ENCODE data around the genes OR4K2, OR4K1, OR4K13, OR11G2, OR11H4, PIP4P1, ANG and TPPP2.

- PRO-cap: no peak
- RAMPAGE, long total RNA: no peak
Measured at GRCh38 chr14:19874957-19875420, at the start of gene OR4K2. OR4K2 (plus strand) TSS chr14:19875142.

- PRO-cap: no peak
- RAMPAGE, long total RNA: no peak
Measured at GRCh38 chr14:19930577-19931103, at the start of gene OR4K1. OR4K1 (plus strand) TSS chr14:19930917.

DNA sequence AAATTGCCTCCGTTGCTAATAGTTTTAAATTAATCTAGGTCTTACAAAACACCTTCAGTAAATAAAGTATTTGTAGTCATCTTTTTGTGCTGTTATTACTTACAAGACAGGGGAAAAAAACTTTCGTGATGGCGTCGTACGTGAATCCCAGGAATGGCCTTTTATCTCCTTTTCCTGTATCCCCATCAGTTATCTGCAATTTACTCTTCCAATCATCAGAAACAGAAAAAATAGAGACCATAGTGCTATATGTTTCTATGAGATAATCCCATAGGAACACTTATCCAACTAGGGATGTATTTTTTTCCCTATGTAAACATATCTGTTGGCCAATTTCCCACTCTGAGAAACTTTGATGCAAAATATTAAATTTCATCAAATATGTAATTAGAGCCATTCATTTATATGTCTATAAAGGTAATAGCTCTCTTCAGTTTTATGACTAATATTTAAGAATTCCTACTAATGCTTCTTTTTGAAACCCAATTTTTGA, at the start of gene OR4K13:
TSS of gene OR4K13 (minus strand) at position 204 of the 493 bp plus-strand sequence.
- PRO-cap: no peak
- RAMPAGE, long total RNA: no peak

DNA sequence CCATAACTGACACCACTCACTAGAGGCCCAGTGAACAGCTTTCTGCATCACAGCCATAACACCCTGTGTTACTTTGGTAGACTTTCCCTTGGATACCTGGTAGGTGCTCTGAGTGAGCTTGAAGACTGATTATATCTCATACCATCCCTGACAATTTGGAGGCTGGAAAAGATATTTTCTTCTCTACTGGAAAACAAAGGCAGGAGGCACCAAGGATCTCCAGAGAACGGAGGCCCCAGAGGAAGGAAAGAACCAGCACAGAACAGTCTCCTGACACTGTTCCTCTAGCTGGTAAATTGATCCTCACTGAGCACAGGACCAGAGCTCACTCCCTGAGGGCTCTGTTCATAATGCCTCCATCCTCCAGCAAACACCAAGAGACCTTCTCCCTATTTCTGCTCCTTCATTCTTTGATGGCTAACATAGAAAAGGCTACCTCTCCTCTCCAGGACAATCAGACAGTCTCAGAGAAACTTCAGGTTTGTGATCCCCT, at the start of gene OR11G2:
TSS of gene OR11G2 (plus strand) at position 336 of the 493 bp plus-strand sequence.
- PRO-cap: no peak
- RAMPAGE, long total RNA: no peak

DNA sequence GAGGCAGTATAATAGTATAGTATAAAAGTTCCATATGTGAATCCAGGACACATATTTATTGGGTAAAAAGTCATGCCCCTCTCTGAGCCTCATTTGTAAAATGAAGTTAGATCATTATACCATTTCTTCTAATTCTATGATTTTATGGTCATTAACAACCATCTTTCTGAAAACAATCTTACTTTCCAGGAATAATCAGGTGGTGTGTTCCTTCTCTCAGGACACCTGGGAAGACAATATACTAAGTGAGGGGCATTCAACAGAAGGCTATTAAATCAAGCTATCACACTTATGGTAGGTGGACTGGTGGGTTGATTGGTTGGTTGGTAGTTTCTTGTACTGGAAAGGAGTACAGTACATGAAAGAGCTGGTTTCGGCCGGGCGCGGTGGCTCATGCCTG, at the start of gene OR11H4:
TSS of gene OR11H4 (plus strand) at position 249 of the 400 bp plus-strand sequence.
- PRO-cap: no peak
- RAMPAGE, long total RNA: no peak

DNA sequence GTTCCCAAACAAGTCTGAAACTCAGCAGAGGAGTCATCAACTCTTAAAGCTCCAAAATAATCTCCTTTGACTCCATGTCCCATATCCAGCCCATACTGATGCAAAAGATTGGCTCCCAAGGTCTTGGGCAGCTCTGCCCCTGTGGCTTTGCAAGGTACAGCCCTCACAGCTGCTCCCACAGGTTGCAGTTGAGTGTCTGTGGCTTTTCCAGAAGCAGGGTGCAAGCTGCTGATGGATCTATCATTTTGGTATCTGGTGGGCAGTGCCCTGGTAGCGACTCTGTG, 31.6 kb downstream of the OR11H4 start:
- PRO-cap: no peak
- RAMPAGE, long total RNA: no peak

DNA sequence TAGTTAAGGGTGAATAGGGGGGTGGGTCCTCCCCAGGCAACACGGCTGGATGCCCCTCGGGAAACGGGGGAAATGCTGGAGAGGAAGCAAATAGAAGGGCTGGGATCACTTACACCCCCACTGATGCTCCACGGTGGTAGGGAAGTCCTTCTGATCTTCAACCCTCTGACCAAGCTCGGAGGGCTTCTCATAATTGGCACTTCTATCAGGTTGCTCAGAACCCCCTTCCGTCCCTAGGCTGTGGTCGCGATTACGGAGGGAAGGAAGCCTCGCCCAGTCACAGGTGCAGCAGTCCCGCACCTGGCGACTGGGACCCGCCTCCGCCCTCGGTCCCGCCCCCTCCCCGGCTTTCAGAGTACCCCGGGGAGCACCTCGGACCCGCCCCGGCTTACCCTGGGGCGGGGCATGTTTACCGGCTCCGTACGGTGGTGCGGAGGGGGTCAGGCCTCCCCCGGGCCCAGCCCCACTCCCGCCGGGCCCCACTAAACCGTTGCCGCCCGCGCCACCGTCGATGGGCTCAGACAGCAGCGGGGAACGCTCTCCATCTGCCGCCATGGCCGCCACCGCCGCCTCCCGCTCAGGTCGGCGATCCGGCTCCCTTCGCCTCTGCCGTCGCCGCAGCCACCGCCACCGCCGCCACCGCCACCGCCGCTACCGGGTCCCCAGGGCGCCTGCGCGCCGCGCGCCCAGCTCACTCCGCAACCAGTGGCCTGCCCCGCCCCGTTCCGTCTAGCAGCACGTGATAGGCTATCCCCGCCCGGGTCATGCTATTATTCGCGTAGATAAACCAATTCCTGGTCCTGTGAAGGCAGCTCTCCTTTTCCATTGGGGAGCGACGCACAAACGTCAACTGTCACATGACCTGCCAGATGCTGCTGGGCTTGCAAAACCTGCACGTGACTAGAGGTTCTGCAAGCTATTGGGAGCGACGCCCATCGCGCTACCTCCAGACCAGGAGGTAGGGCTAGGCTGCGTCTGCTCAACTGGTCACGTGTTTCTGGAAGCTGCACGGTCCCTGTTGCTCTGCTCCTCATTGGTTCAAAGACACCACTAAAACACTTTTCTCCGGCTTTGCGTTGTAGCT, at the start of gene PIP4P1:
TSS of gene PIP4P1 (minus strand) at position 664 of the 1,084 bp plus-strand sequence.
- PRO-cap: unidirectional peak, minus-strand start at position 653 of the sequence
- RAMPAGE, long total RNA: no peak

- PRO-cap: no peak
- RAMPAGE, long total RNA: no peak
Measured at GRCh38 chr14:20503847-20504342, 34.7 kb downstream of the PNP start.

DNA sequence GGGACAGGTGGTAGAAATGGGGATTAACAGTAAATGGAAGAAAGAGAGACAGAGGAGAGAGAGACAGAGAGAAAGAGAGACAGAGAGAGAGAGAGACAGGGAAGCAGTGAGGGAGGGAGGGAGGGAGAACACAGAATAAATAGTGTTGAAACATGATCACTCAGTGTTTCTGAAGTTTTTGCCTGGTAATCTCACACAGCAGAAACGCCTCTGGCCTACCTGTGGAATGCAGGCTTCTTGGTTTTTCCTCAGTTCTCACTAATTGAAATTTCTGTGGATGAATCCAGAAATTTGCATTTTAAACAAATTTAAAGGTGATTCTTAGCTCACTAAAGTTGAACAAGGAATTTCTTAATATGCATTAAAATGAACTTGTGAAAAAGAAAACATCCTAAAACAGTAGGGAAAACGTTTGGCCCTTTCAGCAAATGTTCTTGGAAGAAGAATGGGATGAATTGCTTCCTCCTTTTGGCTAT, 31.8 kb downstream of the RNASE12 start:
- PRO-cap: no peak
- RAMPAGE, long total RNA: no peak

GRCh38 chr14:20609223-20610051, 18.3 kb upstream of the RNASE12 start:
- PRO-cap: no peak
- RAMPAGE, long total RNA: no peak

DNA sequence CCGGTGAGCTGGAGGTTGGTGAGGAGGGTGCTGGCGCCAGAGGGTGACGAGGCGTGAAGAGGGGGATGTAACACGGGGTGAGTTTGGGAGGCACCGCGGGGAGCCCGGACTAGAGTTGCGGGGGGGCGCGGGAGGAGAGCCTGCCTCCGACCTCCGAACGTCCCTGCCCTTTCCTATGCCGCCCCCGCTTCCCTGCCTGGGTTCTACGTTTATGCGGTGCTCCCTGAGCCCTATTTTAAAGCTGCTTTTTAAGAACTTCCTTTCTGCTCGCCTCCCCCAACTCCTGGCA, 18.6 kb downstream of the OR6S1 start:
- PRO-cap: no peak
- RAMPAGE, long total RNA: no peak

GRCh38 chr14:20624614-20625105, 16.8 kb downstream of the OR6S1 start:
- PRO-cap: no peak
- RAMPAGE, long total RNA: no peak

DNA sequence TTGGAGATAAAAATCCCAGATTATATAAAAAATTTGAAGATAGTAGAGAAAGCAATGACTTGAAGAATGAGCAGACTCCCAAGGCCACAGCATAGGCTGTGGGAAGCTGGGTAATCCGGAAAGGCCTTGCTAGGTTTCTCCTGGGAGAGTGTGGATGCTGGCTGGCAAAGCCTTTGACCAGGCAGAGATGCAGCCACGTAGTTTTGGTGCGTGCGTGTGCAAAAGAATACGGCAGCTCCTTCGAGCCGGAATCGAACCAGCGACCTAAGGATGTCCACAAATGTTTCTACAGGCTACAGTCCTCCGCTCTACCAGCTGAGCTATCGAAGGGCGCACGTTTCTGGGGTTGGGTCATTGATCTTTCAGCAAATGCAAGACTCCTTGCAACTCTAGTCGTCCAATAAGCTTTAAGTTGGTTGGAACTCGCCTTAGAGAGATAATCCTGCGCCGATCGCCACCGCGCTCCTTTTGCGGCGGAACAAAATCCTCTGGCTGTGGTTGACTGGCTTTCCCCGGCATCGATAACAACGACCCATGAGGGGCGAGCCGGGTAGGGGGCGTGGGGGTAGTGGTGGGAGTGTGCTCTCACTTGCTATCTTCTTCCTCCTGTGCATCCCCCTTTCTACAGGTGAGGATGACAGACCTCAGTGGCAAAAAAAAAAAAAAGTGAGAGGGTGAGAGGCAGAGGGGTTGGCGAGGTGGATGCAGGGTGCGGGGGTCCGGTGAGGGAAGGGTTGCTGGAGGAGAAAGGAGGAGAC, 11.6 kb upstream of the OR6S1 start:
- PRO-cap: no peak
- RAMPAGE, long total RNA: no peak

GRCh38 chr14:20681796-20682644, 2.3 kb upstream of the RNASE4 start:
- PRO-cap: no peak
- RAMPAGE, long total RNA: no peak

DNA sequence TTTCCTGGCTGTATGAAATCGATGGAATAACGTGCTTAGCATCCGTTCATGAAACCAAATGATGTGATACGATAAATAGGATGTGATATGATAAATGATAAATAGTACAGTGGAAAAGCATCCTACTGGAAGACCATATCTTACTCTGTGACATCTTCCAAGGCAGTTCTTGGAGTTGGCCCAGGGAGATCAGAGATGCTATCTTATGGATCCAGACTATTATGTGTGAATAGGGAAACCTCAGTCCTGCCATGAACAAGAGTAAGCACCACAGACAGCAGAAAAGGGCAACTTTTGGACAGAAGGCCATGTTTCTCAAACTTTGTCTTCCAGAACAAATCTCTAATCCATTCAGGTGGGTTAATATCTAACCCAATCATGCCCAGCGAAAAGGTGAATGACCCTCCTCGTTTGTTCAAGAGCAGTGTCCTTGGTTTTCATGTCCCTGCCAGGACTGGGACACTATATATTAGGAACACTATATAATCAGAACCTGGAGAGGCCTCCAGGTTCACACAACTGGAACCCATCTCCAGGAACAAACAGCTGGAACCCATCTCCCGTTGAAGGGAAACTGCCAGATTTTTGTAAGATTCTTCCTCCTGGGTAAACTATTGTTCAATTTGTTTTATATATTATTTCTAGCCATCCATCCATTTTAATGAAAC, at the start of gene ANG:
TSS of gene ANG (plus strand) at position 496 of the 668 bp plus-strand sequence.
- PRO-cap: no peak
- RAMPAGE, long total RNA: no peak

GRCh38 chr14:20707543-20708162, 19.1 kb downstream of the ANG start:
- PRO-cap: no peak
- RAMPAGE, long total RNA: no peak

GRCh38 chr14:20802398-20802728, 281 bp downstream of the RNASE1 start:
- PRO-cap: no peak
- RAMPAGE, long total RNA: no peak

- PRO-cap: no peak
- RAMPAGE, long total RNA: no peak
Measured at GRCh38 chr14:21023848-21024514, 880 bp downstream of the NDRG2 start.

- PRO-cap: no peak
- RAMPAGE, long total RNA: no peak
Measured at GRCh38 chr14:21030062-21030506, at the start of gene TPPP2. TPPP2 (plus strand) TSS chr14:21030217.

- PRO-cap: no peak
- RAMPAGE, long total RNA: no peak
Measured at GRCh38 chr14:21060565-21061144, 3.0 kb downstream of the RNASE8 start.

Data from spinal cord (tissue), 3 donors.